HGPS cell (cell line): ENCODE measurements around the genes MGAM2, EPHA1, TAS2R60 and CTAGE4.

DNA sequence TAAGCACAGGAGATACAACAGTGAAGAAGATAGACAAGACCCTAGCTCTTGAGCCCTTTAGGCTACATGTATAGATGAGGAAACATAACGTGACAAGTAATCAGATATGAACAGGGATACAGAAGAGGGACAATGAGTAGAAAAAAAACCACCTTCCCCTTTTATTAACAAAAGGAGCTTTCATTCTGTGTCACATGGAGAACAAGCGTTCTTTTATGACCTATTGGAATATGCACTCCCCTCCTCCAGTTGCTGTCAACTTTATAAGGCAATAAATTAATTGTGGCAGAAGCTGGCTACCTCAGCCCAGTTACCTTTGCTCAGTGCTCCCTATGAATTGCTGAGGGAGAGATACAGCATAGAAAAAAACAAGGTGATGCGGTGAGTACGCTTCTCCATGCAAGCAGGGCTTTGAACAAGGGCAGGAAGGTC, at the start of gene MGAM2:
Gene MGAM2, plus strand, starts transcription at position 292 of the 432 bp plus-strand sequence.
- RRBS = no CpG with 5 or more reads among the region's 4 CpGs

GRCh38 chr7:142308302-142308865, 50.5 kb upstream of the PRSS58 start:
- RRBS = no CpG with 5 or more reads among the region's 5 CpGs

DNA sequence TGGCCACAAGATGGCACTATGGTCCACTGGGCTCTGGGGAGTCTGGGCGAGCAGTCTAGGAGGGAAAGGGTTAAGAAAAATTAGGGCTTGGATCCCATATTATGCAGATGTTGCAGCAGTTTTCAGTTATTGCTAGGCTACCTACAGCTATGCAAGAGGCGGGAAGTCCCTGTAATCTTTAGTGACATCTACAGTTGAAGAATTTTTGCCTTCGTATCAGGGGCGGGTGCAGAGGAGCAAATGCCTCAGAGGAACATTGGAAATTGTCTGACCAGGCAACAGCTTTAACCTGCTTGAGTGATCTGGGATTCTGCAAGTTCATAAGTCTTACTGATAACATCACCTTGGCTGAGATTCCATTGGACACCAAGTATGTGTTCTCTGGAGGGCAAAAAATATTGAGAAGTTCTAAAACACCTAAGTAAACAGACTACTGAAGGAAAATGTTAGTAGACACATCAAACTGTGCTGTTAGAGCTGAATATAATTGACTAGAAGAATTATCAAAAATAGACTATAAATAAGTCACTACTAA, 238.9 kb upstream of the PRSS58 start:
- RRBS = no CpG with 5 or more reads among the region's 4 CpGs

DNA sequence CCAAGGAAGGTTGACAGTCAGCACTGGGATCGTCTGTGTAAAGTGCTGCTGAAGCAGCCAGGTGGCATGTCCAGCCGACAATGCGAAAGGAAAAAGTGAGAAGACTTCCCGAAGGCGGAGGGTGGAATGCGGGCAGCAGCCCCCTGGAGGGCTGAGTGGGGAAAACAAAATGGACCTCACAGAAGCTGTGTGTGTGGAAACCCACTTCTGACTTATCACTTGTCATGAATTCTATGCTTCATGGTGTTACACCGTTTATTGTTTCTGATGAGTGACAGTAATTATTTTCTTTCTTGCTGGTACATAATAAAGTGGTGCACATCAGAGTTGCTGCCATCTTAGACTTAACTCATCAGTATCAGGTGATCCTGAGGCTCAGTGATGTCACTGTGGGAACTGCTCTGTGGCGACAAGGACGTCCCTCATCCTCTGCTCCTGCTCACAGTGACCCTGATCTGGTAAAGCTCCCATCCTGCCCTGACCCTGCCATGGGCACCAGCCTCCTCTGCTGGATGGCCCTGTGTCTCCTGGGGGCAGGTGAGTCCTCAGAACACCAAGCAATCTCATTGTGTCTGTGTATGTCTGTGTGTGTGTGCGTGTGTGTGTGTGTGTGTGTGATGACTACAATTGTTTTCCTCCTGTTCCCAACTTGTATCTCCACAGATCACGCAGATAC, 220.3 kb upstream of the PRSS1 start:
- RRBS = no CpG with 5 or more reads among the region's 11 CpGs

DNA sequence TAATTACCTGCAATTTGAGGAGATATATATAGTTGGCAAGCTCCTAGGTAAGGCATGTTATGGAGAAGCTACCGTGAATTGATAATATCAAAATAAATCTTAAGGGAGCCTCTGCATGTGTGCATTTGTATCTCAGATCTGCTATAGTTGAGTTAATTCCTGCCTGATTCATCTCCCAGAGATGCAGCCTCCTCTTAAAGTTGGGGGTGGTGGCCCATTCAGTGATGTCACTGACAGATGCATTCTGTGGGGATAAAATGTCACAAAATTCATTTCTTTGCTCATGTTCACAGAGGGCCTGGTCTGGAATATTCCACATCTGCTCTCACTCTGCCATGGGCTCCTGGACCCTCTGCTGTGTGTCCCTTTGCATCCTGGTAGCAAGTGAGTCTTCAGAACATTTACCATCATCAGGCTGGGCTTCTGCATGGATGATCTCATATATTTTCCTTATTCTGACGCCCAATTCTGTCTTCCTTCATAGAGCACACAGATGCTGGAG, 185.8 kb upstream of the PRSS1 start:
- RRBS = no CpG with 5 or more reads among the region's 2 CpGs

GRCh38 chr7:142656390-142656965, 92.8 kb upstream of the PRSS1 start:
- RRBS = no CpG with 5 or more reads among the region's 3 CpGs

DNA sequence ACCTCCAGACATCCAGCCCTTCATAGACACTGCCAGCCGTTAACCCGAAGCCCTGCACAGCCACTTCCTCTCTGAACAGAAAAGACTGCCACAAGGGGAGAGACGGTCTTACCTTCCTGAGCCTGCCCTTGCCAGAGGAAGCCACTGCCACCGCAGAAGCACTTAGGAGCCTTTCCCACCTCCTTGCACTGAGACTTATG, 31.8 kb upstream of the PRSS1 start:
- RRBS = no CpG with 5 or more reads among the region's 4 CpGs

- RRBS = no CpG with 5 or more reads among the region's 16 CpGs
Observed at GRCh38 chr7:143264925-143265543, 1.8 kb downstream of the GSTK1 start.

GRCh38 chr7:143279778-143280290, 4.9 kb upstream of the TMEM139 start:
- RRBS = no CpG with 5 or more reads among the region's 3 CpGs

- RRBS = no CpG with 5 or more reads among the region's 20 CpGs
Observed at GRCh38 chr7:143285830-143287100, 1.5 kb downstream of the TMEM139 start.

DNA sequence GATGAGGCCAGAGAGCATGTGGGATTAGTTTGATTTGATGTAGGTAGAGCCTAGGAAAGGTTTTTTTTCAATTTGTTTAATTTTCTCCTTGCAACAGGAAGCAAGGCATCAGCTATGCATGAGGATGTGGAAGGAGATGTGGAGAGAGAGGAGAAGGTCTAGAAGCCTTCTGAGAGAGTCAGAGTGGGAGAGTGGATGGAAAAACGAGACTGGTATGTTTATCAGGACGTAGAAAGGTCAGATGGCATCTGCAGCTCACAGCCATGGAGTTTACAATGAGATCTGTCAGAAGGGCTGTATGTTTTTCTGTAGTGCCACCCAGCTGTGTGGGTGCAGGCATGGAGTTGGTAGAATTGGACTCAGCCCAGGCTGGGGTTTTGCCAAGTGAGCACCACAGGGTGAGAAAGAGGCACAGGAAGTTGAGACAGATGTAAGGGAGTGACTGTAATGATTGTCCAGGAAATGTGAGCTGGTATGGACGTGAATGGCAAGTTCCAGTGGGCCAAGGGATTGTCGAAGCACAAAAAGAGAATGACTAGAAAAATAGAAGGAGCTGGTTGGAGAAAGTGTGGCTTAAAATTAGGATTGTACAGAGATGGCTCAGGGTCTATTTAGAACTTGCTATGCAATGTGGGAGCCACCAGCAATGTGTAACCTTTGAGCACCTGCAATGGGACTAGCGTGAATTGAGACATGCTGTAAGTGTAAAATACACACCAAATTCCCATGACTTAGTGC, 9.1 kb upstream of the ZYX start:
- RRBS = no CpG with 5 or more reads among the region's 5 CpGs

DNA sequence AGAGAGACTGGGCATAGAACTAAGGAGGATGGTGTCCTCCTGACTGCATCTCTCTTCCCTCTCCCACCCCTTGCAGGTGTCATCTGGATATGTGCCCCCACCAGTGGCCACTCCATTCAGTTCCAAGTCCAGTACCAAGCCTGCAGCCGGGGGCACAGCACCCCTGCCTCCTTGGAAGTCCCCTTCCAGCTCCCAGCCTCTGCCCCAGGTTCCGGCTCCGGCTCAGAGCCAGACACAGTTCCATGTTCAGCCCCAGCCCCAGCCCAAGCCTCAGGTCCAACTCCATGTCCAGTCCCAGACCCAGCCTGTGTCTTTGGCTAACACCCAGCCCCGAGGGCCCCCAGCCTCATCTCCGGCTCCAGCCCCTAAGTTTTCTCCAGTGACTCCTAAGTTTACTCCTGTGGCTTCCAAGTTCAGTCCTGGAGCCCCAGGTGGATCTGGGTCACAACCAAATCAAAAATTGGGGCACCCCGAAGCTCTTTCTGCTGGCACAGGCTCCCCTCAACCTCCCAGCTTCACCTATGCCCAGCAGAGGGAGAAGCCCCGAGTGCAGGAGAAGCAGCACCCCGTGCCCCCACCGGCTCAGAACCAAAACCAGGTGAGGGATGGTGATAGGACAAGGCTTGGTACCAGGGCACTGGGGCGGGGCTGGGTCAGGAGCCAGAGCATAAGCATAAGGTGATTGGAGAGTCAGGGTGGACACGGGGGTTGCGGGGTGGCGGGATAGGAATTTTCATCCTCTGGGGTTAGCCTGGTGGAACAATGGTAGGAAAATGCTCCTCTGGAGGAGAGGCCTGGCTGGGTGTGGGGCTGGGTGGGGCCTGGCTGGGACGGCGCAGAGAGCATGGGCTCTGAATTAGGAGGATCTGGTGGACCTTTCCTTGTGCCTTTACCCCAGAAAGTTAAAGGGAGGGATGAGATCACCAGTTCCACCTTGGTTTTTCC, 1.9 kb downstream of the ZYX start:
- RRBS = 57% methylated on average over 2 of the region's 15 CpGs

DNA sequence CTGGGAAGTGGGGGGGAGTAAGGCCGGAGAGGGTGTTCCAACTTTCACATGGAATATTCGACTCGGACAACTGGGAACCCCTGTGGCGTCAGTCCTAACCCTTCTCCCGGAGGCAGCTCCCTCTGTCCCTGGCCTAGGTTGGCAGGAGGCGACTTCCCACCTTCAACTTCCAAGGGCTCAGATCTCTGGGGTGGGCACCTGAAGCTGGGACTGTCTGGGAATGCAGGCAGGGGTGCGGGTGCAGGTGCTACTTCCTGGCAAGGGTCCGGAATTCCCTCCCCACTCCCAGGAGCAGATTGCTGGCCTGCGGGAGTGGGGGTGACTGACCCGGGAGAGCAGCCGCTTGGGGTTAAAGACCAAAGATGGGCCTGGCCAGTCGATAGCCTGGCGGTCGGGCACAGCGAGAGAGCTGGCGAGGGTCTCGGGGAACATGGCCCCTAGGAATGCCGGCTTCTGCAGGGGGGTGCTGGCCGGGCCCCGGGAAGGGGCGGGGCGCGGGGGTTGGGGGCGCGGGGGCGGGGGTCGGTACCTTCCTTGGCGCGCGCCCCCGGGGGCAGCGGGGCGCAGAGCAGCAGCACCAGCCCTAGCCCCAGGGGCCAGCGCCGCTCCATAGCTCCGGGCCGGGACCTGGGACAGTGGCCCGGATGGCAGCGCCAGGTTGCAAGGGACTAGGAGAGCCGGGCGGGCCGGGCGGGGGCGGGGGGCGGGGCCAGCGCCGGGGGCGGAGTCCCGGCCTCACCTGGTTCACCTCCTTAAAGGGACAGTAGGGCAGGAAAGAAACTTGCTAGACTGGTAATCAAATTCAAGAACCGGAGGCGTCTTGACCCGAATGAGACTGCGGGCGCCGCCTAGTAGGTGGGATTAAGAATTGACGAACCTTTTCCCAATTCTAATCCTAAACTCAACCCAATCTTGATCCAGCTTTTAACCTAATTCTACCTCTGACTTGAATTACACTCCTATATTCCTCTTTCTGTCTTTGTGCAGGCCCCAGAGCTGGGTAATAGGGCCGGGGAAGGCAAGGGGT, at the start of gene EPHA1:
Gene EPHA1, minus strand, starts transcription at position 662 of the 1,027 bp plus-strand sequence.
- RRBS = 31% methylated on average over 23 of the region's 57 CpGs

DNA sequence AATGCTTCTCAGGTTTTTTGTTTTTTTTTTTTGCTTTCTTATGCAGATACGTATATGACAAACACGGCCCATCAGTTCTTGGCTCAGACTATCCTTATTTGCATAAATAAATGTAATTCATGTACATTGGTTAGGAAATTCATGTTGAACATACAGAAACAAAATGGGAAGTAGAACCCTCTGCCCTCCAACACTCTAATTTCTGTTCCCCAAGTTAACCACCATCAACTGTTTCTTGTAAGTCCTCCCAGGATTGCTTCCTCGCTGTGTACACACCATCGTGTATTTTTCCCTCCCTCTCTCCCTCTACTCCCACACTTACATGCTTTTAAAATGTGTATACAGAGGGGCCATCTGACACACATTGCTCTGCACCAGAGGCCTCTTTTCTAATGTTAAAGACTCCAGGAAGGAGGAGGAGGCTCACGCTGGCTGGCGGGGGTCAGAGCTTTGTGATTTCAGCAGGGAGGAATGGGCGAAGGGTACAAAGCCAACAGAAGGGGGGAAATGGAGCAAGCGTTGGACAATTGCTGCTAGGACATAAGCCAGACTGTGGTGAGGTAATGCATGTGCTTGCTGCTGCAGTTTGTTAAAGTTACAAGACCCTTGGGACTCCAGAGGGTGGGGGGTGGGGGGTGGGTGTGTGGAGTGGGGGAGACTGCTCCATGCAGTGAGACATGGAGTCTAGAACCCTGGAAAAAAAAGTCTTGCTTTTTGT, 1.9 kb upstream of the EPHA1 start:
- RRBS = no CpG with 5 or more reads among the region's 8 CpGs

- RRBS = no CpG with 5 or more reads among the region's 10 CpGs
Observed at GRCh38 chr7:143415634-143416344, 7.1 kb upstream of the EPHA1 start.

- RRBS = no CpG with 5 or more reads among the region's 7 CpGs
Observed at GRCh38 chr7:143443279-143443664, at the start of gene TAS2R60. TAS2R60 (plus strand) TSS chr7:143443453.

DNA sequence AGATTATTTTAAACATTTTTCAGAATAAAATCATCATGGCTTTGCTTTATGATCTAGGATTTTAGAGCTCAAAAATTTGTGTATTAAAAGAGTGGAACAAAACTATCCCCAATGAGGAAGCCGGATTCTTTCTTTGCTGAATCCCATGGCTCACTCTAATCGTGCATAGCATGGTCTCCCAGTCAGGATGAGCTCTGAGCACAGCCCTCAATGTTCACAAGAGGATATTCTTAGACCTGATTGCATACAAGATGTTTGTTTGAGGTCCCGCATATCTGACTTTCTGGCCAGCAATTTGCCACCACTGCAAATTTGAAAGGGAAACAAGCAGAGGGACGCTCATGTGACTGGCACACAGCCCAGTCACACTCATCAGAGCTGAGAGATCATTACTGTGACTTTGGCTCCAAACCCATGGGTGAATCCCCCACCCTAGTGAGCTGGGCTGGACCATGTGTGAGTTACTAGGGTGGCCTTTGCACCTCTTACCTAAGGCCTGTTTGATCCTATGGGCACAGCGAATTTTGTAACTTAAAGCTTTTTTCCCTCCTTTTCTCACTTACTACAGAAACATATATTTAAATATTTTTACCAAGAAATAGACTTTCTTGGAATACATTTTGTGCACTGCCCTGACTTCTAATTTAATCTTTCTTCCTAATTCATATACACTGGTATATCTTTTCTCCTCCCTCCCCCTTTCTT, 9.9 kb downstream of the TAS2R41 start:
- RRBS = no CpG with 5 or more reads among the region's 5 CpGs

GRCh38 chr7:143812901-143813274, 55.4 kb upstream of the CTAGE6 start:
- RRBS = no CpG with 5 or more reads among the region's 9 CpGs

DNA sequence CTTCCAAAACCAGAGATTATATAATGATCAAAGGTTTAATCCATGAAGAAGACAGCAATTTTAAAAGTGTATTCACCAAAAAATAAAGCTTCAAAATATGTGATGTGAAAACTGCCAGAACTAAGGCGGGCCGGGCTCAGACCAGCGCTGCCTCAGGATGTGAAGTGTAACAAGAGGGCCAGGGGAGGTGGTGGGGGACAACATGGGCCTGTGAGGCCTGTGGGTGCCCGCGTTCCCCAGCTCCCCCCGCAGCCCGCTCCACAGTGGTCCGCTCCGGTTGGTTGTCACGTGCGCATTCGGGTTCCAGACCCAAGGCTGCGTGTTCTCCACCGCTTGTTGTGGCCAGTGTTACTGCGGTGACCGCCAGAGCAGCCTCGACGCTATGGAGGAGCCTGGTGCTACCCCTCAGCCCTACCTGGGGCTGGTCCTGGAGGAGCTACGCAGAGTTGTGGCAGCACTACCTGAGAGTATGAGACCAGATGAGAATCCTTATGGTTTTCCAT, at the start of gene CTAGE4:
Gene CTAGE4, plus strand, starts transcription at position 345 of the 503 bp plus-strand sequence.
- RRBS = no CpG with 5 or more reads among the region's 19 CpGs

- RRBS = no CpG with 5 or more reads among the region's 14 CpGs
Observed at GRCh38 chr7:144384163-144385032, 25.6 kb downstream of the NOBOX start.